ENCODE measurements around the gene DSP.

DNA sequence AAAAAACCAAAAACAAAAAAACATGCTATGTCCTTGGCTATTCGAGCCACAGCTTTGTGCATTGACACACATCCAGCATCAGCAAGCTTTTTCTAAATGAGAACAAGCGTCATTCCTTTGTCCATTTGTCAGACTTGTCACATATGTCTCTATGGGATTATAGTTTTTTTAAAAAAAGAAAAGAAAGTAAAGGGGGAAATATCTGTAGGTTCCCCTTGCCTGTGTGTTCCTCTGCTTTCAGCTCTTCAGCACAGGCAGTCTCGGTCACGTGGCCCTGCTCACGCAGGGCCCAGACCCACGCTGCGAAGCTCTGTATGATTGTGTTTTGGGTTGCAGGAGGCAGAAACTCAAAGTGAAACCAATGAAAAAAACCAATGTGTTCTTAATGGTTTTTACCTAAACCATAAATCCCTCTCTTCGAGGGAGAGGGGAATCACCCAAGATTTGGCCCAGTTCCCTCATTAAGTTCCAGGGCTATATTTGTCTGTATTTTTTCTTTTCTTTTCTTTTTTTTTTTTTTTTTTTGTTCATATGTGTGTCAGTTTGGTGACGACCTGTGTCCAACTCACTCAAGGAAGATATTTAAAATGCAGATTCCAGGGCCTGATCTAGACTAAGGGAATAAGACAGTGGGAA is 34.0 kb upstream of the RREB1 start:
- PRO-cap, 4 experiments: peak in 1 of 4 experiments; most common plus-strand start position 313 of the sequence (in 1)
- RAMPAGE, long total RNA, 2 experiments: no peak in any of the 2 experiments

DNA sequence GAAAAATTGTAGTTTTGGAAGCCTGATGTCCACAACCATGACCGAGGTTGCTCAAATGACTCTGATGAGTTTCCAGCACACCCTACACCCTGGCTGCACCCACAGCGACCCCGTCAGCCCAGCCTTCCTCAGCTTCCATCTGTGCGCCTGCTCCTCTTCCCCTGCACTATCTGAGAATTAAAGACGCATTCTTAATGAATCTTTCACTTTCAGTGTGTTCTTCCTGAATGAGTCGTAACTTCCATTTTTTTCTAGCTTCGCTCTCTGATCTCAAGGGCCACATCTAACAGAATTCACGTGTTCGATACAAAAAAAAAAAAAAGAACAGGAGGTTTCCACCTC is 21.3 kb upstream of the RREB1 start:
- PRO-cap, 4 experiments: peak in 3 of 4 experiments; most common minus-strand start position 167 of the sequence (in 3)
- RAMPAGE, long total RNA, 2 experiments: no peak in any of the 2 experiments

DNA sequence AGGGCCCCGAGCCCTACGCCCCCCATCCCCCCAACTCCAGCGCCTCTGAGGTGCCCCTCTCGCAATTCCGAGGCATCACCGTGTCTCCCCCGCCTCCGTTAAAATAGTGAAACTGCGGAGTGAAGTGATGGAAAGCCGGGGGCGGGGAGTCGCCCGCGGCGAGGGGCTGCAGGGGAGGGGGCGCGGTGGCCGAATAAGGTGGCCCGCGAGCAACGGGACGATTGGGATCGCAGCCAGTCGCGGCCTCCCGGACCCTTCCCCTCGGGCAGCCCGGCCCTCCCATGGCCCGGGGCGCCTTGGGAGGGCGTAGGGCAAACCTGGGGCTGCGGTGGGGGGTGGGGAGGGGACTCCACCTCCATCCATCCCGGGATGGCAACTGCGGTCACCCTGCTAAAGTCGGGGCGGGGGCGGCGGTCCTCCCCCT is 517 bp upstream of the RREB1 start:
- PRO-cap, 4 experiments: peak in 3 of 4 experiments; most common plus-strand start position 109 of the sequence (in 1); most common minus-strand start position 105 of the sequence (in 2)
- RAMPAGE, long total RNA, 2 experiments: no peak in any of the 2 experiments

GRCh38 chr6:7115991-7116266 is 8.2 kb downstream of the RREB1 start:
- PRO-cap, 4 experiments: no peak in any of the 4 experiments
- RAMPAGE, long total RNA, 2 experiments: no peak in any of the 2 experiments

GRCh38 chr6:7119068-7119857 is 11.5 kb downstream of the RREB1 start:
- PRO-cap, 4 experiments: no peak in any of the 4 experiments
- RAMPAGE, long total RNA, 2 experiments: no peak in any of the 2 experiments

- PRO-cap, 4 experiments: no peak in any of the 4 experiments
- RAMPAGE, long total RNA, 2 experiments: no peak in any of the 2 experiments
Measured at GRCh38 chr6:7127611-7128055, 19.9 kb downstream of the RREB1 start.

DNA sequence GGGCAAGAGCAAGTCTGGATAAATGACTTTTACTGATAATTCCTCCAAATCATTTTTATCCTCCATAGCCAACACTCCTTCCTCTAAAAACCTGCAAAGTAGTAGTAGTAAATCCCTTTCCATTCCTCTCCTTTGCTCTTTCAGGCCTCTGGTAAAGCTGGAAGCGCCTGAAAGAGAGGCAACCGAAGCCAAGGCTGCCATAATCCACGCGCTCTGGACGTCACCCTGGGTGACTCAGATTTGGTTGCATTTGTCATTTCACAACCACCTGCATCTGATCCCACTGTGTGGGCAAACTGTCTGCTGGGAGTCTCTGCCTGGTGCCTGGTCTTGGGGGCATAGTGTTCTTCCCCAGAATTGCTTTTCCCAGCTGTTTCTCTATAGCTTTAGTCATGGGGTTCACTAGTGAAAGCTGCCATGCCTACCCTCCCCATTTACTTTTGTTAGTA is 22.4 kb downstream of the RREB1 start:
- PRO-cap, 4 experiments: peak in 4 of 4 experiments; most common plus-strand start position 294 of the sequence (in 3); most common minus-strand start position 215 of the sequence (in 3)
- RAMPAGE, long total RNA, 2 experiments: no peak in any of the 2 experiments

- PRO-cap, 4 experiments: peak in 4 of 4 experiments; most common plus-strand start chr6:7139230 (in 3); most common minus-strand start chr6:7139121 (in 4)
- RAMPAGE, long total RNA, 2 experiments: no peak in any of the 2 experiments
Measured at GRCh38 chr6:7139013-7139615, 31.4 kb downstream of the RREB1 start.

GRCh38 chr6:7164467-7165616 is 57.1 kb downstream of the RREB1 start:
- PRO-cap, 4 experiments: no peak in any of the 4 experiments
- RAMPAGE, long total RNA, 2 experiments: no peak in any of the 2 experiments

DNA sequence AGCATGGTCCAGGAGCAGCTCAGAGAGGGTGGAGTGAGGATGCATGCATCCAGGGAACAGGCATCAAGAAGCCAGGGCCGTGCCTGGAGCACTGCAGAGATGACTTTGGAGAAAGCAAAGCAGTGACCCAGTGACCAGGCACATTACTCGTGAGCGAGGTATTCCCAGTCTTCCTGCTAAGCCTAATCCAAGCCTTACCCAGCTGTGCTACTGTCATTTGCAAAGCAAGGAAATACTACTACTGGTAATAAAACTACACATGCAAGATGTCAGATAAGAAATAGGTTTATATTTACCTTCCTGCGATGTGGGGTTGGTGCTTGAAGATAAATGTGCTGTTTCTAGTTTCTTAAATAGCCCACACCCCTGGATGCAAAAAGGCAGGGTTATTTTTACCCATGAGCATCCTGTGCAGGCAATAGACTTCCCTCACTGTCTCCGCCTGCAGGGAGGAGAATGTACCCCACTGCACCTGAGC is 62.9 kb downstream of the SSR1 start:
- PRO-cap, 4 experiments: no peak in any of the 4 experiments
- RAMPAGE, long total RNA, 2 experiments: start-site peak on the plus strand in 1 of 2 experiments, centred at positions 75 to 338 of the sequence, 23 to 26 reads per replicate

DNA sequence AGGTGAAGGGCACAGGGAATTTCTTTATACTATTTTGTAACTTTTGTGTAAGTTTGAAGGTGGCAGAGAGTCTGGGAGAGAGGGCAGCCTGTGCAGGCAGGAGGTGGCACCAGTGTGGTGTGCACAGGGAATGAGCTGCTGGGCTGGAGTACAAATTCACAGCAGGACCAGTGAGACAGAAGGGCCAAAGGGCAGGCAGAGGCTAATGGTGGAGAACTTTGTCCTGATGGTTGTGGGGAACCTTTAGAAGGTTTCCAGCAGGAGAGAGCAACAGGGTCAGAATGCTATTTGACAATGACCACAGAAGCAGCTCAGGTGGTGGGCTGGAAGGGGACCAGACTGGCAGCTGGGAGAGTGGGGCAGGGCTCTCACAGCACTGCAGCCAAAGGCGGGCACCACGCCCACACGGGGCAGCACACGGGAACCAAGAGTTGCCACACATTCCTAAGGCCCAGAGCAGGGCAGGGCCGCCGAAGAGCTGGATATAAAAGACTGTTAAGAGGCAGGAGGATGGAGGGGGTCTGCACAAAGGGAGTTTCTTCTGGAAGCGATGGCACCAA is 42.1 kb downstream of the SSR1 start:
- PRO-cap, 4 experiments: peak in 3 of 4 experiments; most common plus-strand start position 454 of the sequence (in 2); most common minus-strand start position 116 of the sequence (in 1)
- RAMPAGE, long total RNA, 2 experiments: no peak in any of the 2 experiments

DNA sequence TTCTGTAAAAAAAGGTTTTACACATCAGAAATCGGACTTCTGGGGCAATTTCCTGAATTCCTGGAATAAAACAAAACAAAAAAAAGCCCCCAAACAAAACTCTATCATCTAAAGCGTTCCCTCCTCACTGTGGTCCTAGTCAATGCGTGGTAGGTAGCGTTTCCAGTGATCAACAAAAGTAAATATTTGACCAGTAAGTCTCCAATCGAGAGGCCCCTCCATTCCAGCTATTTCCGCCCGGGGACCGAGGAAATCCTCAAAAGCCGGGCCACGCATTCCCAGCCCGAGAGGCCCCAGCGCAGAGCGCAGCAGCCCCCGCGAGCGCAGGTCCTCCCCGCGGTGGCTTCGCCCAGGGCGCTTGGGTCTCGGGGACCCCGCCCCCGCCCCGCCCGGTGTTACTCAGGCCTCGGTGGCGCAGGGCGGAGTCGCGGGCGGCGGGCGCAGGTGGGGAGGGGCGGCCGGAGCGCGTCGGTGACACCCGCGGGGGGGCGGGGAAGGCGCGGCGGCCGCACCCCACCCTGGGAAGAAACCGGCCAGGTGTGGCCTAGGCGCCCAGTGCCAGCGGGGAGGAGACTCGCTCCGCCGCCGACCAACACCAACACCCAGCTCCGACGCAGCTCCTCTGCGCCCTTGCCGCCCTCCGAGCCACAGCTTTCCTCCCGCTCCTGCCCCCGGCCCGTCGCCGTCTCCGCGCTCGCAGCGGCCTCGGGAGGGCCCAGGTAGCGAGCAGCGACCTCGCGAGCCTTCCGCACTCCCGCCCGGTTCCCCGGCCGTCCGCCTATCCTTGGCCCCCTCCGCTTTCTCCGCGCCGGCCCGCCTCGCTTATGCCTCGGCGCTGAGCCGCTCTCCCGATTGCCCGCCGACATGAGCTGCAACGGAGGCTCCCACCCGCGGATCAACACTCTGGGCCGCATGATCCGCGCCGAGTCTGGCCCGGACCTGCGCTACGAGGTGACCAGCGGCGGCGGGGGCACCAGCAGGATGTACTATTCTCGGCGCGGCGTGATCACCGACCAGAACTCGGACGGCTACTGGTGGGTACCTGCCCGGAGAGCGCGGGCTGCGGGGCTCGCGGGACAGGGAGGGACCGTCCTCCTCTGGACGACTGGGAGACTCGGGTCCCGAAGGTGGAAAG is at the start of gene DSP:
DSP (plus strand) TSS at position 620 of the 1,135 bp plus-strand sequence.
- PRO-cap, 4 experiments: peak in 4 of 4 experiments; most common plus-strand start position 555 of the sequence (in 4); most common minus-strand start position 326 of the sequence (in 4)
- RAMPAGE, long total RNA, 2 experiments: start-site peak on the plus strand in 2 of 2 experiments, centred at positions 569 to 589 of the sequence, 95 to 203 reads per replicate; start-site peak on the minus strand in 2 of 2 experiments, centred at positions 361 to 366 of the sequence, 11 reads per replicate

DNA sequence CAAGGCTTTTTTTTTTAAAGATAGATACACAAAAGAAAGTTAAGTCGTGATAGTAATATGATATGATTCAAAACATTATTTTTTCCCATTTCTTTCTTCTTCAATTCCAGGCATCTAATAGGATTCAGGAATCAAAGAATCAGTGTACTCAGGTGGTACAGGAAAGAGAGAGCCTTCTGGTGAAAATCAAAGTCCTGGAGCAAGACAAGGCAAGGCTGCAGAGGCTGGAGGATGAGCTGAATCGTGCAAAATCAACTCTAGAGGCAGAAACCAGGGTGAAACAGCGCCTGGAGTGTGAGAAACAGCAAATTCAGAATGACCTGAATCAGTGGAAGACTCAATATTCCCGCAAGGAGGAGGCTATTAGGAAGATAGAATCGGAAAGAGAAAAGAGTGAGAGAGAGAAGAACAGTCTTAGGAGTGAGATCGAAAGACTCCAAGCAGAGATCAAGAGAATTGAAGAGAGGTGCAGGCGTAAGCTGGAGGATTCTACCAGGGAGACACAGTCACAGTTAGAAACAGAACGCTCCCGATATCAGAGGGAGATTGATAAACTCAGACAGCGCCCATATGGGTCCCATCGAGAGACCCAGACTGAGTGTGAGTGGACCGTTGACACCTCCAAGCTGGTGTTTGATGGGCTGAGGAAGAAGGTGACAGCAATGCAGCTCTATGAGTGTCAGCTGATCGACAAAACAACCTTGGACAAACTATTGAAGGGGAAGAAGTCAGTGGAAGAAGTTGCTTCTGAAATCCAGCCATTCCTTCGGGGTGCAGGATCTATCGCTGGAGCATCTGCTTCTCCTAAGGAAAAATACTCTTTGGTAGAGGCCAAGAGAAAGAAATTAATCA is 7.2 kb upstream of the SNRNP48 start:
- PRO-cap, 4 experiments: no peak in any of the 4 experiments
- RAMPAGE, long total RNA, 2 experiments: no peak in any of the 2 experiments

DNA sequence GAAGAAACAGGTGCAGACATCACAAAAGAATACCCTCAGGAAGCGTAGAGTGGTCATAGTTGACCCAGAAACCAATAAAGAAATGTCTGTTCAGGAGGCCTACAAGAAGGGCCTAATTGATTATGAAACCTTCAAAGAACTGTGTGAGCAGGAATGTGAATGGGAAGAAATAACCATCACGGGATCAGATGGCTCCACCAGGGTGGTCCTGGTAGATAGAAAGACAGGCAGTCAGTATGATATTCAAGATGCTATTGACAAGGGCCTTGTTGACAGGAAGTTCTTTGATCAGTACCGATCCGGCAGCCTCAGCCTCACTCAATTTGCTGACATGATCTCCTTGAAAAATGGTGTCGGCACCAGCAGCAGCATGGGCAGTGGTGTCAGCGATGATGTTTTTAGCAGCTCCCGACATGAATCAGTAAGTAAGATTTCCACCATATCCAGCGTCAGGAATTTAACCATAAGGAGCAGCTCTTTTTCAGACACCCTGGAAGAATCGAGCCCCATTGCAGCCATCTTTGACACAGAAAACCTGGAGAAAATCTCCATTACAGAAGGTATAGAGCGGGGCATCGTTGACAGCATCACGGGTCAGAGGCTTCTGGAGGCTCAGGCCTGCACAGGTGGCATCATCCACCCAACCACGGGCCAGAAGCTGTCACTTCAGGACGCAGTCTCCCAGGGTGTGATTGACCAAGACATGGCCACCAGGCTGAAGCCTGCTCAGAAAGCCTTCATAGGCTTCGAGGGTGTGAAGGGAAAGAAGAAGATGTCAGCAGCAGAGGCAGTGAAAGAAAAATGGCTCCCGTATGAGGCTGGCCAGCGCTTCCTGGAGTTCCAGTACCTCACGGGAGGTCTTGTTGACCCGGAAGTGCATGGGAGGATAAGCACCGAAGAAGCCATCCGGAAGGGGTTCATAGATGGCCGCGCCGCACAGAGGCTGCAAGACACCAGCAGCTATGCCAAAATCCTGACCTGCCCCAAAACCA is 5.1 kb upstream of the SNRNP48 start:
- PRO-cap, 4 experiments: no peak in any of the 4 experiments
- RAMPAGE, long total RNA, 2 experiments: no peak in any of the 2 experiments

GRCh38 chr6:7882212-7883127 is 28.1 kb downstream of the TXNDC5 start:
- PRO-cap, 4 experiments: no peak in any of the 4 experiments
- RAMPAGE, long total RNA, 2 experiments: start-site peak on the minus strand in 1 of 2 experiments, at chr6:7882696-7882866 at its widest, 135 to 160 reads per replicate

DNA sequence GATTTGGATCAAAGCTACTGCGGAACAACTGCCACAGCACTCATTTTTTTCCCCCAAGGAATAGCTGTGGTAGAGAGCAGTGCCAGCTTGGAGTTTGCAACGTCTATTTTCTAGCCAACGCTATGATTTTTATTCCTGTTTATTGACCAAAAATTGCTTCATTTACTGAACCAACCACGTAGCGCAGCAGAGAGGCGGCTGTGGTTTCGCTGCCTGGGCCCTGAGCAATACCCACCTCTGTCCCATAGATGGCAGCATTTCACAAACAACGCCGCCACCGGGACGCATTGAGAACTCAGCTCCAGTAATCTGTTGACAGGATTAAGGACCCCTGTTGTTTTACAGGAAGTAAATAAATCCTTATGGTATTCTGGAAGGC is 547.7 kb upstream of the SLC35B3 start:
- PRO-cap, 4 experiments: no peak in any of the 4 experiments
- RAMPAGE, long total RNA, 2 experiments: no peak in any of the 2 experiments

DNA sequence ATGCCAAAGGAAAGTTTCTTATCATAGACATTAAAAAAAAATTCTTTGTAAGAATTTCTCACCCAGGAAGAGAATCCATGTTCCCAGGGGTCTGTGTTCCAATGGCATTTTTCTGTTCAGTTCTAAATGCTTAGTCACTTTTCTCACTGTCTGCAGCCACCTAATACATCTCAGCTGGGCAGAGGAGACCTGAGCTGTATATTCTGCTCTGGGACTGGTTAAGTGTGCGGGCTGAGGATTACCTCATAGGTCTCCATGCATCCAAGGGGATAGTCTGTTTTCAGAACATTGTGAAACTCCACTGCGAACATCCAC is 947.2 kb downstream of the TFAP2A start:
- PRO-cap, 4 experiments: no peak in any of the 4 experiments
- RAMPAGE, long total RNA, 2 experiments: no peak in any of the 2 experiments

DNA sequence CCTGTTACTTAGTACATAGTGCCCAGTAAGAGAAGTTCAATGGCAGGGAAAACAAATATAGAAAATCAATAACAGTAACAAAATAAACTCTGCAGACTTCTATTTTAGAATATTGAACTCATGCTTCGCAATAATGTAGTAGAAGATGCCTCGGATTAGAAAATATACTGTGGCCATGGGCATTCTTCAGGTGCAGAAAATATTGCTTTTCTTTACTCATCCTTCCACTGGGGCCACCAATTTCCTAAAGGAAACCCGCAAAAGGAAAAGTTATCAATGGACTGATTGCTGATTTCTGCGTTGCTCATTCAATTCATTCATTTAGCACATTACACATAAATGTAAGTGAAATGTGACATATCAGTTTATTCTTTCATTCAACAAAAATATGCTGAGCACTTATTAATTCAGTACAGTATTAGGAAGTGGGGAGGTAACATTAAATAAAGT is 818.8 kb downstream of the TFAP2A start:
- PRO-cap, 4 experiments: peak in 1 of 4 experiments; most common minus-strand start position 270 of the sequence (in 1)
- RAMPAGE, long total RNA, 2 experiments: no peak in any of the 2 experiments

DNA sequence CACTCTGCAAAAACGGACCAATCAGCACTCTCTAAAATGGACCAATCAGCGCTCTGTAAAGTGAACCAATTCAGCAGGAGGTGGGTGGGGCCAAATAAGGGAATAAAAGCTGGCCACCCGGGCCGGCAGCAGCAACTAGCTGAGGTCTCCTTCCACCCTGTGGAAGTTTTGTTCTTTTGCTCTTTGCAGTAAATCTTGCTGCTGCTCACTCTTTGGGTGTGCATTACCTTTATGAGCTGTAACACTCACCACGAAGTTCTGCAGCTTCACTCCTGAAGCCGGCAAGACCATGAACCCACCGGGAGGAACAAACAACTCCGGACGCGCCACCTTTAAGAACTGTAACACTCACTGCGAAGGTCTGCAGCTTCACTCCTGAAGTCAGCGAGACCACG is 746.5 kb downstream of the TFAP2A start:
- PRO-cap, 4 experiments: no peak in any of the 4 experiments
- RAMPAGE, long total RNA, 2 experiments: no peak in any of the 2 experiments

DNA sequence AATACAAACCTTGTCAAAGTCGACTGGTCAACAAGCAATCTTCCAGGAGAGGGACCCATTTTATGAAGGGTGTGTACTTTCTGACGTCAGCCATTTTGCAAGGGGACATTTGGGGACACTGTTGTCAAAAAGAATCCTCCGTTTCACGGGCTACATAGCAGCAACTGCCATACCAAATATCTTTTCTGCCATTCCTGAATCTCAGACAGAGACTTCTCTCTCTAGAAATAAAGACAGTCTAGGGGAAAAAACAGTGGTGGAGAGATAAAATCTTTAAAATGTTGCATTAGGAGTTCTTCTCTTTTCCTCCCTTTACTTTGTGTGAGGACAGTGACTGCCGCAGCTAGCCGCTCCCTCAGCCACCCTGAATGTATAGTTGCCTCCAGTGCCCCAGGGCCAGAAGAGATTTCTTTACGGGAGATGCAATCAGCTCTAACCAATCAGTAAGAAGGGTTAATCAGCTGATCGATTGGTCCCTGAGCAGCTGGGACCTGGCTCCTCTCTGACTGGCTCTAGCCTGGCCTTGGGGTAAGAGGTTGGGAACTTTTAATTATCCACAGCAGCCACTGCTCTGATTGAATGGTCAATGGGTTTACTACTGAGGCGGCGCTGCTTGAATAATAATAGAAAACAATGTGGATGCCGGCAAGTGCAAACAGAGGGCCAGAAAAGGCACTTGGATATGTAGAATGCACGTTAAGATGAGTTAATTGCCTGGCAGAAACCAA is 100.0 kb downstream of the TFAP2A start:
- PRO-cap, 4 experiments: no peak in any of the 4 experiments
- RAMPAGE, long total RNA, 2 experiments: no peak in any of the 2 experiments